ENCODE data around the genes SUOX, RPL41 and ATP5F1B.

GRCh38 chr12:55991293-55991698, 5.8 kb upstream of the SUOX start:
- PRO-cap, result no peak
- RAMPAGE, long total RNA, 3 experiments, result no peak in any of the 3 experiments

DNA sequence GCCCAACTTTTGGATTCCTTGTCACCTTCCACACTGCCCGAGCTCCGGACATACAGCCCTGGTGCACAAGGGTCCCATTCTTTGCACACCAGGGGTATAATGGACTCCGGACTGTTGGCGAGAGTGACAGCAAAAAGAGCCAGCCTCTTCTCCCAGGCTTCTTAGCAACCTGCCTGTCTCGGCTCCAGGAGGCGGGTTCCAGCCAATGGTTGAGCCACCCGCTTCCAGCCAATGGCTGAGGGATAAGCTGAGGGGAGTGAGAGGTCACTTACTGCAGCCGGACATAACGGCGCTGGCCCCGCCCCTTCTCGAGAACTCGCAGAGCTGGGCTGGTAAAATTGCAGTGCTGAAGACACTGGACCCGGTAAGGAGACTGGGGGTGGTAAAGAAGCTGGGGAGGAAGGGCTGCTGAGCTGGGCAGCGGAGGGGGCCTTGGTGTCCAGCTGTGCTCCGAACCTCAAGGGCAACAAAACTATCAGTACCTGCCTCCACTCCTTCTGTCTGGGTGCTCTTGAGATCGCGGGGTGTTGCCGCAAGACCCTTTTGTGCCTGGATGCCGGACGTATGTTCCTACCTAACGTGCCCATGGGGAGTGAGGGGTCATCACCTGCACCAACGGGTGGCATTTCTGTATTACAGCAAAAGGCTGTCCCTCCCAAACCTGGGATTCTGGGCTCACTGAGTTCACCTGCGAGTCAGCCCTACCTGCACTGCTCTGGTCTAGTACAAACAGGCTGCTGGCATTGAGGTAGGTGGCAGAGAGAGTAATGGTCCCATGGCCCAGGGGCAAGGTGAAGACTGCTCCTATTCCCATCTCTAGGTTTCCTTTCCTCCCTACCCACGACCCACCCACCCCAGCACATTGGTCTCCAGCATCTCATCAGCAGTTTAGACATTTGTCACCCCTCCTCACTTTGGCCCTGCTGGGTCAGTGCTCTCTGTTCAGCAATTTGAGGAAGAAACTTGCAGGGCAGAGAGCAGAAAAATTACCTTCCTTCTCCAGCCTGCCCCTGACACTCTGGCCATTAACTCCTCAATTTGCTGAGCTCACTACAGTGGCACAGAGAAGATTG, at the start of gene SUOX:
Gene SUOX, plus strand, starts transcription at position 301 of the 1,073 bp plus-strand sequence.
- PRO-cap, result bidirectional peak, plus-strand start at position 311 of the sequence, minus-strand start at position 136 of the sequence
- RAMPAGE, long total RNA, 3 experiments, result start-site peak on the plus strand in 3 of 3 experiments, centred at positions 305 to 348 of the sequence, 35 to 91 reads per replicate

- PRO-cap, result no peak
- RAMPAGE, long total RNA, 3 experiments, result no peak in any of the 3 experiments
Observed at GRCh38 chr12:56035914-56036940, 5.5 kb upstream of the RPS26 start.

DNA sequence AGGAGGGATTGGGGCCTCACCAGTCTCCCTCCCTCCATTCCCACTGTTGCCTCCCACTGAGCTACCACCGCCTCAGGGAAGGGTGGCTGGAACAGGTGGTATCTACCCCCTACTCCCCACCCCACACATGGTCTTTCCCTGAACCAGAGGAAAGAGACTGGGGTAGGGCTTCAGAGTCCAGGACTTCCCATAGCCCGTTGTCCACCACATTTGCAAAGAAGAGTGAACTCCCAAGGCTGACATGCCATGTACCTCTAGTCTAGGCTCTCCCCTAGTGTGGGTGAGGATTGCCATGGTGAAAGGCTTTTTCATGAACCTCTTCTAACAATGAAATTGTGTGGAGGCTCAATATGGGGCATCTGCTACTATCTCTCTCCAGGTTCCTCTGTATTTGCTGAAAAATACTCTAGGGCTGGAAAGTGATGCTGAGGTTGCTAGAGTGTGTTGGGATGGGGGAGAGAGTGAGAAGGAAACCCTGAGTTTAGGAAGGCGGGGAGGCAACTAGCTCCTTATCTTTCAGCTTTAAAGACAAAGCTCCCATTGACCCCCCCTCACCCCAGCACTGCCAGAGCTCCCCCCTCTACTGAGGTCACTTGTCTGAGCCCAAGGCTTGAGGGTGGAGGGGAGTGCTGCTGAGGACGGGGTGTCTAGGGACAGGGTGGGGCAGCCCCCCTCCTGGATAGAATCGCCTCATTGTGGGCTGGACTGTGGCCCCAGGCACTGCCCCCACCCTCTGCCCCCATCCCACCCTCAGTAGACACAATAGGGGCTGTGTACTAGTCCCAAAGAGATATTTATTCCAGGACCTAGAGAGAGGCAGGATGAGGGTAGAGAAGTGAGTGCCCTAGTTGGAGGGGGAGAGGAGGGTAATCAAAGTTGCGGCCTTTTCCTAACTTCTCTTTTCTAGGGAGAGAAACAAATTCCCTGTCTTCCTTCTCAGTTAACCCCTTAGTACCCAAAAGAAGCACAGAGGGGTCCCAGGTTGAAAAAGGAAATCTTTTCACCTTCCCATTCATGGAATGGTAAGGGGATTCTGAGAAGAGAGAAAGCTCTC, 2.9 kb downstream of the ERBB3 start:
- PRO-cap, result bidirectional peak, plus-strand start at position 824 of the sequence, minus-strand start at position 503 of the sequence
- RAMPAGE, long total RNA, 3 experiments, result no peak in any of the 3 experiments

DNA sequence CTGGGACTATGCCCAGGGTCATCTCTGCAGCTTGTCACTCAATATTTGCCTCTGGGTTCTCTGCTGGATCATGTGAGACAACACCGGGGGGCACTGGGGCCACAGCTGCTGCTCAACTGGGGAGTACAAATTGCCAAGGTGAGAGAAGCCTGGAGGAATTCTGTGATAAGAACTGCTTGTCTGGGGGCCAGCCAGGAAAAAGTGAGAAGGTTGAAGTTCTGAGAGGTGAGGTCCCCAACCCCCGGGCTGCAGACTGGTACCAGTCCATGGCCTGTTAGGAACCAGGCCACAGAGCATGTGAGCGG, 7.3 kb upstream of the PA2G4 start:
- PRO-cap, result no peak
- RAMPAGE, long total RNA, 3 experiments, result no peak in any of the 3 experiments

DNA sequence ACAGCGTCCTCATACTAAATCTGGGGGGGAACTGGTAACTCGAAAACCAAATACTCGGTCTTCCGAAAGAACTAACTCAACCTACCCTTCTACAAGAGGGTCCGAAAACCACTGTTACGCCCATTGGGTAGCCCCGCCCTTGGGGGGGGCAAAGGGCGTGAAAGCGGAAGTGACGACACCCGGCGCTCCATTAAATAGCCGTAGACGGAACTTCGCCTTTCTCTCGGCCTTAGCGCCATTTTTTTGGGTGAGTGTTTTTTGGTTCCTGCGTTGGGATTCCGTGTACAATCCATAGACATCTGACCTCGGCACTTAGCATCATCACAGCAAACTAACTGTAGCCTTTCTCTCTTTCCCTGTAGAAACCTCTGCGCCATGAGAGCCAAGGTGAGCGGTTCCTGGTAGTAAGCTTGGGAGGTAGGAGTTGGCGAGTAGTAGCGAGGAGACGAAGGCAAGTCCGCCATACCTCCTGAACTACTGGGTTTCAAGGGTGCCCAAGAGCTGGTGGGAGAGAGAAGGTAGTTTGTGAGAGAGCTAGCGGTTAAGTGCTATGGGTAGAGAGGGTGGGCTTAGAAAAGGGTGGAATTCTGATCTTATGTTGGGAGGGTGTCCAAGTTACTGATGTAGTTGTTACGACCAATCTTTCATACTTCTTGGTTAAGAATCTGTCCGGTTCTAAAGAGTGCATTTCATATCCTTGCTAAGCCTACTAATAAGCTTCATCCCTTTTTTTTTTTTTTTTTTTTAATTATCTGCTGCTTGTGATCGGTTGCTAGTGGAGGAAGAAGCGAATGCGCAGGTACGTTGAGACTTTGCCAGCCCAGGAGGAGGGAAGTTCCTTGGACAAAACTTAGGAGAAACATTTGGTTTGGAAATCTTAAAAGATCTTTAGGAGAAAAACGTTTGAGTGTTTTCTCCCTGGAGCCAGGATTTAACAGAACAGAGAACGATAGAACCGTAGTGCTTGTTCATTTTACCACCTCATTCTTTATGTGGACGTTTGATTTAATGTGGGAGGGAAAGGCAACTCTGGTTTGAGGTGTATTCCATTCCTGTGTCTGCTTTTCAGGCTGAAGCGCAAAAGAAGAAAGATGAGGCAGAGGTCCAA, at the start of gene RPL41:
Gene RPL41, plus strand, starts transcription at position 221 of the 1,108 bp plus-strand sequence.
- PRO-cap, result bidirectional peak, plus-strand start at position 190 of the sequence, minus-strand start at position 141 of the sequence
- RAMPAGE, long total RNA, 3 experiments, result start-site peak on the plus strand in 3 of 3 experiments, centred at positions 222 to 232 of the sequence, 3,048 to 7,282 reads per replicate

GRCh38 chr12:56119906-56120623, 2.0 kb downstream of the ZC3H10 start:
- PRO-cap, result no peak
- RAMPAGE, long total RNA, 3 experiments, result no peak in any of the 3 experiments

DNA sequence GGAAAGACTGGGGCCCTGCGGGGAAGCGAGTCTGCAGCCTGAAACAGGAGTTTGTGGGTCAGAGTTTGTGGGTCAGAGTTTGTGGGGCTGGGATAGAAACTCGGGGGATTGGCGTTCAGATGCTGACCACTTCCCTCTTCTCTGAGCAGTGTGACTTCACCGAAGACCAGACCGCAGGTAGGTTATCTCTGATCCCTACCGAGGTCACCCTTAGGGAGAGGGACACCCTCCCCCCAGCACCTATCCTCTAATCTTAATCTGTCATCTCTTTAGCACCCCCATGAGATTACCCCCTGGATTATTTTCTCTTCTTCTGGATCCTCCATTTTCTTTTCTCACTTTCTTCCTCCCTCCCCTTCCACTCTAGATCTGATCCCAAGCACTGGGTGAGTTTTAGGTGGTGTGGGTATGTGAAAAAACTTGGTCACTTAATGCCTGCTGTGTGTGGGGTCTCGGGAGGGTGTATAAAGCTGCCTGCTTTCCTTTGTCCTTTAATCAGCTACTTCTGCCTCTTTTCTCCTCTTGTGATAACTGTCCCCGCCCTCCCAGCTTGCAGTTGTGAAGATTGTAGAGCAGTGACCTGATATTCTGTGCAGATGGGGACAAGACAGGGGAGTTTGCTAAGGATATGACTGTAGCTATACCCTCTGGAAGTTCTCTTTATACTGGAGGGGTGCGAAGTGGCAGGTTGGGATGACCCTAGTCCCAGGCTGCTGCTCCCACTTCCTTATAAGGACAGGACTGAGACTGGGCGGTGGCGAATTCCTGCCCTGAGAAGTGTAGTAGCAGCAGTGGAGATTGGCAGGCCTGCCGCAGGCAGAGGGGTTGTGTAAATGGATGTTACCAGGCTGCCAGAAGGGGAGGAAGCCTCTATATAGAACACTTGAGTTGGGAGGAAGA, 626 bp downstream of the MYL6 start:
- PRO-cap, result bidirectional peak, plus-strand start at position 791 of the sequence, minus-strand start at position 662 of the sequence
- RAMPAGE, long total RNA, 3 experiments, result no peak in any of the 3 experiments

- PRO-cap, result unidirectional peak, minus-strand start at chr12:56190291
- RAMPAGE, long total RNA, 3 experiments, result no peak in any of the 3 experiments
Observed at GRCh38 chr12:56189922-56190469, 713 bp upstream of the SMARCC2 start.

DNA sequence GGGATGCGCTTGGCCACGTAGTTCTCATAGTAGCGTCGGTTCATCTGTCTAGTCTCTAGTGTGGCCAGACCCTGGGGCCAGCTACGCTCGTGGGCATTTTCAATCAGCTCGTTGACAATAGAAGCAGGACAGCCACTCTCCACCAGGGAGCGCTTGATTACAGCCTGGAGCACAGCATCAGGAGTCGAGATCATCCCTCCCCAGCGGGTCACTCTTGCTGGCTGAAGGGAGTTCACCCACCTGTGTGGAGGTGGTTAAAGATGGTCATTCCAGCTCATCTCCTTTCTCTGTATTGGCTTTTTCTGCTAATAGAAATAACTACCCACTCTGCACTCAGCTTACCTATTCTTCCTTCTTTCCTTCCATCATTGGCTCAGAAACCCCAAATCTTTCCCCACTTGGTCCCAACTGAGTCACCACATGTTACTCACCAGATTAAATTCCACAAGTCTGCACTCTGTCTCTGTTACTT, 15.1 kb downstream of the RNF41 start:
- PRO-cap, result no peak
- RAMPAGE, long total RNA, 3 experiments, result no peak in any of the 3 experiments

DNA sequence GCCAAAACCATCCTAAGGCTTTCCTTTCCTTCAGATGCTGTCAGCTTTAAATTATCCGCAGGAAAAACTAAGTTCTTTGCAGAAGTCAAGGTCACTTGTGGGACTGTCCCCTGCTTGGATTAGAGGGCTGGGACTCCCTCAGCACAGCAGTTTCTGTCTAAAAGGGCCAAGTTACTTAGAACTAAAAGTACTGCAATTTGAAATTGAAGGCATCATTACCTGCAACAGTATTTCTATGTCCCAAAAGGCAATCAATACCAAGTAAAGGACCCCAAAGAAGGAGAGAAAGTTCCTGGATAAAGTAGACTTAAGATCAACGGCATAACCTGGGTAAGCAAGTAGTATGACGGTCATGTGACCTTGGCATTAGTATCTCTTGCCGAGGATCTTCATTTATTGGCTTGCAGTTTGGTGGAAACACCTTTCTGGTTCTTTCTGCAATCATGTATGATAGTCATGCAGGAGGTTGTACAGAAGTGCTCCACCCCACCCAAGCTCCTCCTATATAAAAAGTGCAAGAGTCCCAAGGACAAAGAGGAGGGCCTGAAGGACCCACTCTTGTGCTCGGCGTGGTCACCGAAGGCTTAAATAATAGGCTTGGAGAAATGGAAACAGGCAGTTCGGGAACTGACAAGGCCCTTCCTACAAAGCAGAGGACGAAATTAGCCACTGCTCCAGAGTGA, 919 bp downstream of the CS start:
- PRO-cap, result no peak
- RAMPAGE, long total RNA, 3 experiments, result no peak in any of the 3 experiments

DNA sequence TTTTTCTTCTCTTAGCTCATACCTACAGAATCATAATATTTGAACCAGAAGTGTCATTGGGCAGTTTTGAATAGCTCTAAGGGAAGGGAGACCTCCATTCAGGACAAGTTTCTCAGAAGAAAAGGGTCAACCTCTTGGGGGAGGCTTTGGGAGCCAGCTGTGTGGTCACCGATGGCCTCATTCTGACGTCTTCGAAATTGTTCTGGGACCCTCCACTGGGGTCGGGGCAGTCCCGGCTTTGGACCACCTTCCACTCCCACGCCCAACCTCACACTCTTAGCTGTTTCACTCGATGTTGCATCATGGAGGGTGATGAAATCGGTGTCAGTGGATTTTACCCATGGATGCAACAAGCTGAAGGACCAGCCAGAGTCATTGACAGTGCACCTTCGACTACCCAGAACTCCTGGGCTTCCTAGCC, 1.1 kb upstream of the IL23A start:
- PRO-cap, result no peak
- RAMPAGE, long total RNA, 3 experiments, result no peak in any of the 3 experiments

GRCh38 chr12:56424673-56425282, 24.4 kb downstream of the TIMELESS start:
- PRO-cap, result no peak
- RAMPAGE, long total RNA, 3 experiments, result start-site peak on the minus strand in 1 of 3 experiments, at chr12:56424766-56424773 at its widest, 11 reads per replicate

- PRO-cap, result unidirectional peak, minus-strand start at chr12:56522262
- RAMPAGE, long total RNA, 3 experiments, result no peak in any of the 3 experiments
Observed at GRCh38 chr12:56522142-56523209, 856 bp downstream of the RBMS2 start.

DNA sequence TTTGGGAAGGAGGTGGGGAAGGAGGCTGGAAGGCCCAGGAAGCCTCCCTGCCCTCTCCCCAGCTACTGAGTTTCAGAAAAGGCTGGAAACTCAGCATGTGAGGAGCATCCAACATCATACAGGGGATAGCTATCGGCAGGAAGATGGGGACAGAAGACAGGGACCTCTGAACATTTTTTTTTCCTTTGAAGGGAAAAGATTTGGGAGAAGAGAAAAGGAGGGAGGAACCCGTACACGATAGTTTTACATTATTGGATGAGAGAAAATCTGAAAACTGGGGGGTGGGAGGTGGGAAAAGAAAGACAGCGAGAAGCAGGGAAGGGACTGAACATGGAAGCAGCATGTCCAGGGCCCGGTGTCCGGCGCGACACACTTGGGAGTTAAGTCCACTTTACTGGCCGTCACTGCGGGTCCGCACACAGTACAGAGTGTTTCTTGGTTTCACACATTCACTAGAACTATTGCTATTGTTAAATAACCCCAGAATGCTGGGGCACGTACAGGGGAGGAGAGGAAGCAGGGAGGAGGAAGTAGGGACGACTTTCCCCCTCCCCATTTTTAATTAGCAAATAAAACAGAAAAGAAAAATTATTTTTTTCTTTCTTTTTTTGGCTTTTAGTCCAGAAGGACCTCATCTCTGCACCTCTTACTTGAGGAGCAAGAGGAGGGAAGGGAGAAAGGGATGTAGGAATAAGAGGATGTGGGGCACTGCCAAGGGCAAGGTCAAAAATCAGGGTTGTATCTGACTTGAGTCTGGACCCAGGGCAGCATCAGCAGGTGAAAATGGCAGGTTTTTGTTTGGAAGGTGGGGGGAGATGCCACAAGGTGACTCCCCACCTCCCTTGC, 32.1 kb downstream of the BAZ2A start:
- PRO-cap, result no peak
- RAMPAGE, long total RNA, 3 experiments, result no peak in any of the 3 experiments

GRCh38 chr12:56611709-56612410, 18.3 kb downstream of the BAZ2A start:
- PRO-cap, result no peak
- RAMPAGE, long total RNA, 3 experiments, result no peak in any of the 3 experiments

DNA sequence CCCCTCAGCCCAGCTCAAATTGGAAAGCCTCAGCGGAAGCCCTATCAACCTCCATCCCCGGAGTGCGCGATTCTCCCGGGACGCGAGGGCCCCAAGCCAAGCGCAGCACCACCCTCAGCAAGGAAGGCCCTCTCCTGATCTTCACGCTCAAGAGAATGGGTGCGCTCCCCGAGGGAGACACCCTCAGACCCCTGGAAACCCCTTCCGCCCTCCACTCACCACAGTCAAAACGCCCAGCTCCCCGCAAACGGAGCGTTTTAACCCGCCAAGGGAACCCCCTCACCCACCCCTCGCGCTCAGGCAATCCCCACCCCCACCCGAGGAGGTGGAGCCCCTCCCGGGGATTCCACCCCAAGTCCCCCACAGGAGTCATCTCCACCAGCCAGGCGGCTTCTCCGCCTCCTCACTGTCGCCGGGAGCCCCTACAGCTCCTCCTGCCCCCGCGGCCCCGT, 645 bp downstream of the BAZ2A start:
- PRO-cap, result no peak
- RAMPAGE, long total RNA, 3 experiments, result no peak in any of the 3 experiments

- PRO-cap, result bidirectional peak, plus-strand start at chr12:56646278, minus-strand start at chr12:56645963
- RAMPAGE, long total RNA, 3 experiments, result start-site peak on the minus strand in 3 of 3 experiments, at chr12:56645958-56645996 at its widest, 190 to 587 reads per replicate
Observed at GRCh38 chr12:56645183-56646141, at the start of gene ATP5F1B. Gene ATP5F1B (minus strand): TSS chr12:56645984.

DNA sequence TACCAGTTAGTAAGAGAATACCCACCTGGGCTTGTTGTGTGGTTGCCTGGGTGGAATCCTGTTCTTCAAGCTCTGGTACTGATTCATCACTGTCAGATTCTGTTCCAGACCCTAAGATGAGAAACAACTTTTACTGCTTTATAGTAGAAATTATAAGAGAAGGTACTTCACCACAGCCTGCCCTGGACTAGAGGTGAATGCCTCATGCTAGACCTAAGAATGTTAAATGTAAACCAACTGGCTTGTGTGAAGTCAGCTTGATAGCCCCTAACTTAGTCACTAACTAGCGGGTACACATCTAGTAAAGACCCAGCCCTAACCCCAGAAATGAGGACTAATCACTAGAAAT, 10.5 kb downstream of the NACA start:
- PRO-cap, result no peak
- RAMPAGE, long total RNA, 3 experiments, result no peak in any of the 3 experiments

GRCh38 chr12:56760544-56760854, 2.6 kb upstream of the HSD17B6 start:
- PRO-cap, result no peak
- RAMPAGE, long total RNA, 3 experiments, result no peak in any of the 3 experiments